GM12892 (cell line): ENCODE measurements around a stretch of chr5.

GRCh38 chr5:172655777-172656312 lies 14.8 kb downstream of the NEURL1B start:
- RRBS, result no CpG with 5 or more reads among the region's 14 CpGs

DNA sequence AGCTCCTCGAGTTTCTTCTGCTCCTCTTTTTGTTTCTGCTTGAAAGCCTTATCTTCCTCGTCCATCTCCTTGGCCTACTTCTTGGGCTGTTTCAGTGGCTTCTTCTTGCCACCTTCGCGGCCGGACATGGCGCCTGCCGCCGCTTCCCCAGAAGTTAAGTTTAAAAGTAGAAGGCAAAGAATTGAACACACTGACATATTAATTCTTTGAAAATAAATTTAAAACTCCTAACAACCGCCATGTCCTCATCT lies 15.4 kb downstream of the NEURL1B start:
- RRBS, result no CpG with 5 or more reads among the region's 9 CpGs

- RRBS, result no CpG with 5 or more reads among the region's 16 CpGs
These were observed 47.9 kb downstream of the NEURL1B start for GRCh38 chr5:172688681-172689567.

DNA sequence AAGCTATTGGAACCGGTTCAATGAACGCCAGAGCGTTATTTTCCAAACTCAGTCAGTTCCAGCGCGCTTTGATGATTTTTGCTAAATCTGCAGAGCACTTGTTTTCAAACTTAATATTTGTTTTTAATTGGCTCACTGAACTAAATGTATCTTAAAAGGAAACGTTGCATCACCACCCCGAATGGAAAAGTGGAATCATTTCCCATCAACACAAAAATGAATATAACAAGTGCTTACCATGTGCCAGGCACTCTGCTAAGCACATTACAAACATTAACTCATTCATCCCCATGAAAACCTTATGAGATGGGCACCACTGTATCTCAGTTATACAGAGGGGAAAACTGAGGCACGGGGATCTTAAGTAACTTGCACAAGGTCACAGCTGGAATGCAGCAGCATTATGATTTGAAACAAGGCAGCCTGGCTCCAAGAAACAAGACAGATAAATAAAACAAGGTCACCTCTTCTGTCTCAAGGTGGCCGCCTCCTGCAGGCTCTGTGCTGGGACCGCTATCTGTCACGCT lies 49.1 kb downstream of the DUSP1 start:
- RRBS, result no CpG with 5 or more reads among the region's 11 CpGs

GRCh38 chr5:172725092-172725627 lies 45.8 kb downstream of the DUSP1 start:
- RRBS, result no CpG with 5 or more reads among the region's 17 CpGs

- RRBS, result no CpG with 5 or more reads among the region's 5 CpGs
These were observed 33.5 kb downstream of the DUSP1 start for GRCh38 chr5:172737510-172737877.

- RRBS, result no CpG with 5 or more reads among the region's 7 CpGs
These were observed 3.9 kb upstream of the DUSP1 start for GRCh38 chr5:172774826-172775461.

DNA sequence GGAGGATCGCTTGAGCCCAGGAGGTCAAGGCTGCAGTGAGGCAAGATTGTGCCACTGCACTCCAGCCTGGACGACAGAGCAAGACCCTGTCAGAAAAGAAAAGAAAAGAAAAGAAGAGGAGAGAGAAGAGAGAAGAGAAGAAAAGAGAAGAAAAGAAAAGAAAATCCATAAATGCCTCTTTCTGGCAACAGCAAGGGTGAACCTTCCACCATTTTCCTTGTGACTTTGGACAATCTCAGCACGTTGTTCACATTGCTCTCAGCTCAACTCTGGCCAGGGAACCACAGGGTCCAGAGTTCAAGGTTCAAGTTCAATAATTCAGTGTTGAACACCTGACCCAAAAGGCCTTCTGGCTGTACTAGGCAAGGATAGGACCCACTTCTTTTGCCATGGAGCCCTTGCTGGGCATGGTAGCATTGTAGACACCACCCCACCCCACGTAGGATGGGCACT lies 14.6 kb upstream of the DUSP1 start:
- RRBS, result no CpG with 5 or more reads among the region's 4 CpGs

- RRBS, result no CpG with 5 or more reads among the region's 7 CpGs
These were observed 20.1 kb upstream of the DUSP1 start for GRCh38 chr5:172790964-172791650.

DNA sequence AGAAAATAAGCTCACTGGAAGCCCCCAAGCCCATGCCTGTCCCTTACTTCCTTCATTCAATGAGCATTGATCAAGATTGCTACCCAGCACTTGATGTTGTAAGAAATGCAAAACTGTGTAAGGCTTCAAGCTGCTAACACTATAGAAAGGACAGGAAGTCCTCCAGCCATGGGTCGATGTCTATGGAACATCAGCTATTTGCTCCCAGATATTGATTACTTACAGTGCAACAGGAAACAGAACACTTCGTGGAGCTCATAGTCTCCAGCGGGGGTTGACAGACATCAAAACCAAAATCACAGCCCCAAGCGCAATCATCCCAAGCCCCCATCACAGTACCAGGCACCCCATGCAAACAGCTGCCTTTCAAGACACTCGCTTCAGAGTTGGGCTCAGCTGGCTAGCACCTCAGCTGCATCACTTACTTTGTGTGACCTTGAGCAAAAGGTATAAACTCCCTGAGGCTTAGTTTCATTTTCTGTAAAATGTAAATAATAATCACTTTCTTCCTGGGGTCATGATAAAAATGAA lies 26.8 kb upstream of the DUSP1 start:
- RRBS, result no CpG with 5 or more reads among the region's 5 CpGs

GRCh38 chr5:172807708-172808452 lies 26.2 kb upstream of the ERGIC1 start:
- RRBS, result no CpG with 5 or more reads among the region's 12 CpGs

DNA sequence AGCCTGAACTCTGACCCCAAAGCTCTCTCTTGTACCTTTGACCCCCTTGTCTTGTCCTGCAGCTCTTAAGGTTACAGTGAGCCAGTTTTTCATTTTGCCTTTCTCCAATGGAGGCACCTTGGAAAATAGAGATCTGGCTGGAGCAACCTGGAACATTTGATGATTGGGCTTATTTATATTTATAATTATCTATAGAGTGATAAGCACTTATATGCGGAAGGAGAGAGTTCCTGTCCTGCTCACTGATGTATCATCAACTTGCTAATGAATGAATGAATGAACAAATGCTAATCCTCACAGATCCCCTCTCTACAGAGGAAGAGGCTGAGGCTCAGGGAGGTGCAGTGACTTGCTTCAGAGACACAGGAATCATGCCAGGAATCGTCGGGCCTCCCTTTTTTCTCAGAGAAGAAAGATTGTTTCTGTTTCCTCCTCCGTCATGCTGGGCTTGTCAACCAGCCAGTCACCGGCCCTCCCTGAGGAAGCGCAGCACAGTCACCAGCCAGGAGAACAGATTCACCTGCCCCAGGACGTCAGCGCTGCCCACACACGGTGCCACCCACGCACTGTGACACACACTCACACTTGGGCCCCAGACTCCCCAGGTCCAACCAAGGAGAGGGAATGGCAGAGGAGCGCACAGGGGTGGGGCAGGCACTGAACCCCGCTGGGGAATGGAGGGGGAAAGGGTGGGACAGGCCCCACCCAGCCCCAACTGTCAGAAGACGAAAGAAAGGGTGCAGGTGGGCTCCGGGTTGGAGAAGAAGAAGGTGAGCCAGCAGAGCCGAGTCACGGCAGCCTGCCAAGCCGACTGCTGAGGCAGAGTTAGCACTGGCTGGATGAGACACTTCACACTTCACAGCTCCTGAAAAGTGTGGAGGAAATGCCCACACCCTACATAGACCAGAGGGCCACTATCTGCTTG lies 14.0 kb upstream of the ERGIC1 start:
- RRBS, result no CpG with 5 or more reads among the region's 17 CpGs

GRCh38 chr5:172840727-172841032 lies 6.6 kb downstream of the ERGIC1 start:
- RRBS, result no CpG with 5 or more reads among the region's 3 CpGs

DNA sequence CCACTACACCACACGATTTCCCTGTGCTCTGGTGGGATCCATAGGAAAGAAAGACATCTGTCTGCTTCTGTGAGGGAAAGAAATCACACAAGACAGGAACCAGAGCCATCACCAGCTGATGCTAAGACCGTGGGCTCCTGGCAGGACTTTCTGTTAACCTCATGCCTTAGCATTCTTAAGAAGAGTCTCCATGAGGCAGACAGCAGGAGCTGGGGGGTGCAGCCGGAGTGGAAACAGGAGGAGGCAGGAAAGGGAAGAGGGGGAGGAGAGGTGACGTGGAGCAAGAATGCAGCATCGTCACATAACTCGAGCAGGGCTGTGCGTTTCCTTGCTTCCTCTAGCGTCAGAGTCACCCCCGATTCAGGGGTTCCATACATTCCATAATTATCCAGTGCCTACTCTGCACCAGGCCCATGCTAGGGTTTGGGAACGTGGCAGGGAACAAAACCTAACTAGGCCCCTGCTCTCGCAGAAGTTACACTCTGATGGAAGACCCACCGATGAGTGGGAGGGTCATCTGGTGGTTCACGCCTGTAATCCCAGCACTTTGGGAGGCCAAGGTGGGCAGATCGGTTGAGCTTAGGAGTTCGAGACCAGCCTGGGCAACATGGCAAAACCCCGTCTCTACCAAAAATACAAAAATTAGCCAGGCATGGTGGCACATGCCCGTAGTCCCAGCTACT lies 53.8 kb downstream of the ERGIC1 start:
- RRBS, result no CpG with 5 or more reads among the region's 17 CpGs

GRCh38 chr5:172930891-172931720 lies 28.1 kb upstream of the RPL26L1 start:
- RRBS, result no CpG with 5 or more reads among the region's 12 CpGs

DNA sequence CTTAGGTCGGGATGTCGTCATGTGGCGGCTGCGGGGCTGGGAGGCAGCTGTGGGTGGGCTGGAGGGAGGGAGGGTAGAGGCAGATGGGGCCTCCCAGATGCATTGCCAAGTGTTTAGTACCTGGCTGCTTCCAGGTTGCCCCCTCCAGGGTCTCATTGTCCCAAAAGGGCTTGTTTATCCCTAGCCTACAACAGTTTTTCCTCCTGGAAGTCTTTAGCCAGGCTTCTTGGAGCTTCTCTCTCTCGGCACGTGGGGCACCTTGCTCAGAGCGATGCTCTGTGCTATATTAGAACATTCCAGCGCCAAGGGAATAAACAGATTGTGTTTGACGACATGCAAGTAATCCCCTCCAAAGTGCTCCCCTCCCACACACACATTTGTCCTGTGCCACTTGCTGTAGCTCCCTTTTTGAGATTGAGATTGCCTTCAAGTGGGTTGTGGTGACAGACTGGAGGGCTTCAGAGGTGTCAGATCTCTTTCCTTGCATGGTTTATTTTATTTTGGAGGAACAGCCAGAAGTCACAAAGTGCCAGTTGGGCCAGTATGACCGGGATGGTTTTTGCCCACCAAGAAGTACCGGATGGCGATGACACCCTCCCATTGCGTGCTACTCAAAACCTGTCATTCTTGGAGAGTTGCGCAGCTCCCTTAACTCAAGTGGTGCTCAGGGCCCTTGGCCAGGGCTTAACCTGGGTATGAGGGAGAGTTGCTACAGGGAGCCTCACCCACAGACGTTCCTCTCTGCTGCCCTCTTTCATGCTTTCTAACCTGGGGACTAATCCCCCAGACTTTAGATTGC lies 19.0 kb upstream of the RPL26L1 start:
- RRBS, result no CpG with 5 or more reads among the region's 15 CpGs

GRCh38 chr5:173014761-173015096 lies 31.2 kb downstream of the ATP6V0E1 start:
- RRBS, result no CpG with 5 or more reads among the region's 4 CpGs

DNA sequence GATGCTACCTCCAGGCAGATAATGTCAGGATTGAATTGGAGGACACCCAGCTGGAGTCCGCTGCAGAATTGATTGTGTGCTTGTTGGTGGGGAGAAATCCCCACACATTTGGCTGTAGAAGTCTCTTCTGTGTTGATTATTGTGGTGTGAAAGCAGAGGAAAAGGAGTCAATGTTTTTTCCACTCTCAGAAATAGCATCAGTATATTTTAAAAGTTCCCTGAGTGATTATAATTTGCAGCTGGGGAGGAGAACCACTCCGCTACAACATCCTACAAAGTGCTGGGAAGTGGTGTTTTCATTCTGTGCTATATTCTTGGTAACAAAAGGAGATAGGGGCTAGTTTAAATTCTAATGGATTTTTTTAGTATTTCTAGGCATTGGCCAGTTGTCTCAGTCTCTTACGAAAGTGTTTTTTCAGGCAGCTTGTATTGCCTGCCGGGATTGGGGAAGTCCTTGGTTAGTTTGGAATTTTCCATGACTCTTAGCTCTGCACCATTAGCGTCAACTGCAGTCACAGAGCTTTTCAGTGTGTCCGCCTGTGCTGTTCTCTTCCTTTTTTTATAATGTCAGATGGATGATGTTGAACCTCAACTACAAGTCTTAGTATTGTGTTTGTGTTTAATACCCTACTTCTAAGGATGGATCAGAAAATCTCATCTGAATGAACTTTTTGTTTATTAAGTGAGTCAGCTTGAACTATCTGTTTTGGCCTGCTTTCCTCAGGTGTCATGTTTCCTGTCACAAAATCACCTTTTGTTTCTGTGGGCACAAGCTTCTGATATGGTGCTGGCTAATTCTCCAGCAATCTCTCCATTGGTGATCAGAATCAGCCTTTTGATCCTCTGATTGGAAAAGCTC lies 32.9 kb downstream of the ATP6V0E1 start:
- RRBS, result no CpG with 5 or more reads among the region's 6 CpGs

- RRBS, result 100% methylated on average over 1 of the region's 12 CpGs
These were observed 35.5 kb upstream of the CREBRF start for GRCh38 chr5:173020543-173021222.

DNA sequence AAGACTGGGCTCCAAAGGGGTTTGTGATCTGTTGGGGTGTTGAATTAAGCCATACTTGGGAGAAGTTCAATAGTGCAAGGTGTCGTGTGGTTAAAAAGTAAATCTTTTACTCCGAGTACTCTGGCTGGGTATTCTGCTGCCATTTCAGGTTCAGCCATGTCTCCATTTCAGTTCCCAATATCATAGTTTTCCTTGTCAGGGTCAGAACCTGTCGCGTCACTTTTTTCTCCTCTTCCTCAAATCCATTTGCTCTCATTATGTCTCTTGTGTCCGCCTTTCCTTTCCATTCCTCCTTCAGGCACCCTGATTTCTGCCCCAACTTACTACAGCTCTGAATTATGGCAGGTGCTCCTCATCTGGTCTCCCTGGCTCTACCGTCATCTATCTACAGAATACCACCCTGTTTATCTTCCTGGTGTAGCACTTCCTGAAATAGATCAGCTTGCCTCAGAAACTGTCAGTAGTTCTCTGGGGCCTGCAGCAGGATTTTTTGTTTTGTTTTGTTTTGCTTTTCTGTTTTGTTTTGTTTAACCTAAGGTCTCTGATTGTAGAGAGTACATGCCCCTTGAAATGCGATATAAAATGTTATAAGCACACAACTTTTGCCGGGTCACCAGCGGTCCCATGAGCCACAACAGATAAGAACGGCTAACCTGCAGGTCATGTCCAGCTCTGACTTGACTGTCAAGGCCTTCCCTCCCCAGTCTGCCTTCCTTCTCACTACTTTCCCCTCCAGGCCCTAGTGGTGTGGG lies 26.8 kb upstream of the CREBRF start:
- RRBS, result no CpG with 5 or more reads among the region's 10 CpGs